Neural cell (in vitro differentiated cells): ENCODE measurements around a stretch of chr4.

- RAMPAGE, long total RNA = no peak
Measured at GRCh38 chr4:184887209-184888283, 61.8 kb upstream of the ACSL1 start.

GRCh38 chr4:185019936-185020249, 1.6 kb downstream of the HELT start:
- RAMPAGE, long total RNA = no peak

- RAMPAGE, long total RNA = no peak
Measured at GRCh38 chr4:185108613-185109084, 34.4 kb upstream of the SLC25A4 start.

- RAMPAGE, long total RNA = no peak
Measured at GRCh38 chr4:185115875-185116308, 27.2 kb upstream of the SLC25A4 start.

DNA sequence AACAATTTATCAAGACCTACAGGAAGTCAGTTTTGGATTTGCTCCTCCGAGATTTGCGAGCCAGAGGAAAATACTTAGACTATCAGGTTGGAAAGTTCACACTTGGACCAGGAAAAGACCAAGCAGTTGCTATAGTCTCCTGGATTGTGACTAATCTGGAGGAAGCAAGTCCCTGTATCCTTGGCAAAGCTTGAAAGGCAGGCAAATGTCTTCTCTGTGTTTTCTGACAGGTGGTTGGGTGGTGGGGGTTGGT, 5.5 kb downstream of the SLC25A4 start:
- RAMPAGE, long total RNA = no peak

- RAMPAGE, long total RNA = no peak
Measured at GRCh38 chr4:185202850-185203455, 847 bp downstream of the CFAP97 start.

DNA sequence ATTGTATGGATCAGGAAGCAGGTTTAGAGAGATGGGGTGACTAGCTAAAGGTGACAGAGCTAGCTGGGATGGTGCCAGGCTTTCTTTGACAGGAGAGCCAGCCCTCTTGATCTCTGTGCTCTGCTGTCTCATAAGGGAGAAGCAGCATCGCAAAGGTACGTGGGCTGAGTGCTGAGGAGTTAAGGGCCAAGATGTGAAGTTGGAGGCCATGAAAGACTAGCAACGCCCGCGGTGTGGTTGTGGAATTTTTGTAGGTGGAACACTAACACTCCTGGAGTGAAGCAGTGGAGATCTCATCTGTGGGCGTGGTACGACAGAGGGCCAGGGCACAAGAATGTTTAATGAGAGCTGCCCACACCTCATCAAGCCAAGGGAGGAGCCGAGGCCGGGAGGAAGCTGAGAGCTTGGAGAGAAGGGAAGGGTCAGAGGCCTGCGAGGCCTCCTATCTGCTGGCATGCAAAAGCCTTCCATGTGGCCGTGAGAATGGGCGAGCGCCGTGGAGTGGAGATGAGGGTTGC, 19.5 kb downstream of the SNX25 start:
- RAMPAGE, long total RNA = no peak

DNA sequence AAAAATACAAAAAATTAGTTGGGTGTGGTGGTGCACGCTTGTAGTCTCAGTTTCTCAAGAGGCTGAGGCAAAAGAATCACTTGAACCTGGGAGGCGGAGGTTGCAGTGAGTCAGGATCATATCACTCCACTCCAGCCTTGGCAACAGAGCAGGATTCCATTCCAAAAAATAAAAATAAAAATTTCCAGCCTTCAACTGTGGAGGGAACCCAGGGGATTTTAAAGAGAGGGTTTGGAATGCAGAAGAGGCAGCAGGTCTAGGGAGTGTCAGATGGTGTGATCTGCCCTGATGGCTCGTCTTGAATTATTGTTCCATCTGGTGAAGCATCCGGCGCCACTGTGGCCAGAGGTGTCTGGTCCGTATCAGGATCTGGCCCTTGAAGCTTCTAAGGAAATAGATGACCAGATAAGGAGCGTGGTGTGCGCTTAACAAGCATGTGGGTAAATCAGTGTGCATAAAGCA, 51.6 kb downstream of the LRP2BP start:
- RAMPAGE, long total RNA = no peak

DNA sequence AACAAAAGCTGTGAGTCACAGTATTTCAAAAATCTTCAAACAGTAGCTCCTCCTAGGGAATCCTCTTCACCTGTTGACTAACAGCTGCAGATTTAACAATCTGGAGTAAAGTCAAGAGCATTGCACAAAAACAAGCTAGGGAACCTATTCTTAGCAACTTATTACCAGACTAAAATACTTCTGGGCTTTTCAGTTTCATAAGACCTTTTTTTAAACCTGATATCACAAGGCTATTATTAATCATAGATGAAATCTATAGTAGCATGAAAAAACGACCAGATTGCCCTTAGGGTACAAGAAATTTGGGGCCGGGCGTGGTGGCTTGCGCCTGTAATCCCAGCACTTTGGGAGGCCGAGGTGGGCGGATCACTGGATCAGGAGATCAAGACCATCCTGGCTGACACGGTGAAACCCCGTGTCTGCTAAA, 8.2 kb upstream of the CCDC110 start:
- RAMPAGE, long total RNA = no peak

- RAMPAGE, long total RNA = no peak
Measured at GRCh38 chr4:185693080-185693424, 118.9 kb downstream of the SORBS2 start.

DNA sequence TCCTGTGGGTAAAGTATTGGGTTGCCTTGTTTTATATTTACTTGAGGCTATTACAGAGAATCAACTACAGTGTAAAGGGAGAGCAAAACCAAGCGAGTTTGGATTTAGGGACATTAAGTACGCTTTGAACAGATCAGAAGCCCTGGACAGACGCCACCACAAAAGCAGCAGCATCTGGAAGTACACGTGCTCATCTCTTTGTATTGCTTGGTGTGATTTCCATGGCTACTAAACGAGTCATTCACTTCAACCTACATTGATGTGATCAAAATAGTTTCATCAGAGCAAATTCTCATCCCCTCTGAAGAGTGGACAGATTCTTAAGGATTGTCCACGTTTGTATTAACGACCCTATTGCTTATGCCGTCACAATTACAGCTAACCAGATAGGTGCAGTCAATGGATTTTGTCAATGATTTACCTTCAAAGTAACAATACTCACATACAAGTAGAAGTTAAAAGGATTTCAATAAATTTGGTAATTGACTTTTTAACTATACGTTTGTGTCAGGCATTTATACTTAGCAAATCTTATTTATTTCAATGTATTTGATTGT, 85.0 kb downstream of the SORBS2 start:
- RAMPAGE, long total RNA = no peak

DNA sequence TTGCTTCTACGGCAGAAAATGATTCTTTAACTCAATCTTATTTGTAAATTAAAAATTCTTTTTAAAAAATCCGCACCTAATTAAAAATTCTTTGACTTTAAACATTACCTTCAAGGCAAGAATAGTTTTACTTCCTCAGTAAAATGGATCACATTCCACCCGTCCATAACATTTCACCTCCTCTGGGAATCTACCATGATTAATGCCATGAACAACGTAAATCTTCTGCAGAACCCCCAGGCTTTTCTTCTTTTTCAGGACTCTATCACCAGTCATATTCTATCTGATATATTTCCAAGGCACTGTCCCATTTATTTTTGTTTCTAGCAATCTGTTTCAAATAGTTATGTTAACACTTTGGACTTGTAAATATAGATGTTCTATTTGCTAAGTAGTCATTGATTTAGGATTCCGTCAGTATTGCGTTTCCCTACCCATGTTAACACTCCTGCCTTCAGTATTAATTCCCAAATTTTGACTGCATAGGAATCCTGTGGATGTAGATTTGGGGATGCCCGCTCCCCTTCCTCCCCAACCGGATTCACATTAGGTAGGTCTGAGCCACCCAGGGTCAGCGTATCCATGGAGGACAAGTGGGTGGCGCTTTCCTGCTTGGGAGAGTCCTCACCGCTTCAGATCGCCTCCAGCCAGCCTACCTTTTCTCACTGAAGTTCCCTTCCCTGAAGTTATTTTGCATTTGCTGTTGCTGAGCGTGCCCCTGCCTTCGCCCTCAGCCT, 1.0 kb upstream of the SORBS2 start:
- RAMPAGE, long total RNA = no peak

DNA sequence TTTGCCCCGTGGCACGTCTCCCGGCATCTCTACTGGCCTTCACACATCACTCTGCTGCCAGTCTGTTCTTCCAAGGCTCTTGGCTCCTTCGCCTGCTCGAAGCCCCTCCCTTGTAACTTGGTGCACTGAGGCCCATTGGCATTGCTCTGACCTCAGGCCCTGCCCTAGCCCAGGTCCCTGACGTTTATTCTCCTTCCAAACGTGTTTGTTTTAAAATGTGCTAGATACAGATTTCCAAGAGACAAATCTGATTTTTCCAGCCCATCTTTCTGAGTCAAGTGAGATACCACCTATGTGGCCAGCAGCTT, 2.7 kb upstream of the SORBS2 start:
- RAMPAGE, long total RNA = no peak

DNA sequence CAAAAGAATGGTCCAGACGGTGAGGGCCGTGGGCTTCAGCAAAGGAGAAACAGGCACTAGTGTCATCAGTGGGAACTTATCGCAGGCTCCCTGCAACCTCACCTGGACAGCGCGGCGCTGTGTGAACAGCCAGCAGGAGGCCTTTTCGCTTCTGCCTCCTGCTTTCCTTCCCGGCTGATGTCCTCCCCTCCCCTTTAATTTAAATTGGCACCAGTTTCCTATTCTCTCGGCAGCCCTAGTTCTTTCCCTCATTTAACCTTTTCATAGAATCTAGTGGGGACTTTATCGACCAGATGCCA, 8.1 kb upstream of the SORBS2 start:
- RAMPAGE, long total RNA = no peak

GRCh38 chr4:185830451-185831146, 18.6 kb upstream of the SORBS2 start:
- RAMPAGE, long total RNA = no peak

DNA sequence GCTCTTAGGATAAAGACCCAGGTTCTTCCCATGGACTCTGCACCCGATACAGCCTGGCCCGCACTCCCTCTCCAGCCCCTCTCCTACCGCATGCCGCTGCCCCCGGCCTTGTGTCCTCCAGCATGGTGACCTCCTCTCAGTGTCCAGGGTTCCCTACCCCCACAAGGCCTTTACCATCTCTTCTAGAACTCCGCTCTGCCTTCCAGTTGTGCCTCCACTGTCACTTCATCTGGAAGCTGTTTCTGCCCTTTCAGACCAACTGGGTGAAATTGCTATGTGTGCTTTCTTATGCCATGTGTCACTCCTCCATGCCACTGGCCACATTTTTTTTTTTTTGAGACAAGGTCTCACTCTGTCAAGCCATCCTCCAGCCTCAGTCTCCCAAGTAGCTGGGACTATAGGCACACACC, 84.6 kb downstream of the F11 start:
- RAMPAGE, long total RNA = no peak

GRCh38 chr4:186638377-186638967, 83.1 kb upstream of the MTNR1A start:
- RAMPAGE, long total RNA = no peak

GRCh38 chr4:186643760-186644378, 79.8 kb downstream of the FAT1 start:
- RAMPAGE, long total RNA = no peak

- RAMPAGE, long total RNA = no peak
Measured at GRCh38 chr4:186685602-186686148, 38.0 kb downstream of the FAT1 start.

DNA sequence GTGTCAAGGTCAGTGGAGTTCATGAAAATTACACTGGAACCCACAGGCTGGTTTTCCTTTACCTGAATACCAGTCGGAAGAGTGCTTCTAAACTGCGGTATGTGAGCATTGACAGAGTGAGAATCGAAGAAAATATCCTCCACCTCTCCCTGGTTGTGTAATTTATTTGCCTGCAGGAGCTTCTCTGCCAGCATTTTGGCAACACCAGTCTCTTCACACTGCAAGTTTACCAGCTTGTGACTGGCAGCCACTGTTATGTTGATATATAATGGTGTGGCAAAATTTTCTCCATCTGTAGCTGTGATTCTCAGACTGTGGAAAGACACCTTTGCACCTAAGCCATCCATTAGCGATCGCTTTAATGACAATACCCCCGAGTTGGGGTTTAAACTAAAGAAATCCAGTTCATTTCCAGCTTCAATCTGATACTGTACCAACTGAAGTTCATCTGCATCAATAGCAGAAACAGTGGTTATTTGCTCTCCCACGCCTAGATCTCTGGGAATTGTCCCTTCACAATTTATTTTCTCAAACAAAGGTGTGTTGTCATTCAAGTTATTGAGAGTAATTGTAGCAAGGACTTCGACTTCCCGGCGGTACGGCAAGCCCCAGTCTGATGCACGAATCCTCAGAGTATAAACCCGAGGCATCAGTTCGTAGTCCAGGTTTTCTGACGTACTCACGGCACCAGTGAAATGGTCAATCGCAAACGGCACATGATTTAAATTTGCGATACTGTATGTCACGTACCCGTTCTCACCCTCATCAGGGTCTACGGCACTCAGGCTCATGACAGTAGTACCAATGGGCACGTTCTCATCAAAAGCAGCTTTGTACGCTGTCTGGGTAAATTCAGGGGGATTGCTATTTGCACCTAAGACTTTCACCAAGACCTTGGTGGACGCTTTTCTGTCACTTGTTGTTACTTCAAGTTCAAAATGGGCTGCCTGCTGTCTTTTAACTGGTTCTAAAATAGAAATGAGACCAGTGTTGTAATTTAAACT, 15.8 kb downstream of the FAT1 start:
- RAMPAGE, long total RNA = no peak